Frontal cortex (tissue), 2 donors: ENCODE data around the genes N4BP1 and ZNF423.

DNA sequence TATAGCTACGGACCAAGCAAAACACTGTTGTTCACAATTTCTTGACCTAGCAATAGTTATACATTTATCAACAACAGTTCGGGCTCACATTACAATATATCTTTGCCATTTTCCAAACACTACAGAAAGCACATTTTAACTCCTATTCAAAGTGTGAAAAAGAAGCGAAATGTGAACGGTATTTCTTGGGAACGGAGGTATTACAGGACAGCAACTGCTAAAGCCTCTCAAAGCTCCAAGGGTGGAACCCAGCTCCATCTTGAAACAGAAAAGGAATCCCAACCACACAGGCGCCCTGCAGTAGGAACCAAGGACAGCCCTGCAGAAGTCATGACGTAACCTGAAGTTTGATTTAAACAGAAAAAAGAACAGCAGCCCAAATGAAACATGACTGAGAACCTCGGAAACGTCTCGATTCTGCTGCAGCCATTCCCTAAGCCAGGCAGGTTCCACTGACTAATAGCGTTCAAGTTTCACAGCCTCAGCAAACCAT, 20.3 kb downstream of the SIAH1 start:
- RAMPAGE, long total RNA, result no peak

DNA sequence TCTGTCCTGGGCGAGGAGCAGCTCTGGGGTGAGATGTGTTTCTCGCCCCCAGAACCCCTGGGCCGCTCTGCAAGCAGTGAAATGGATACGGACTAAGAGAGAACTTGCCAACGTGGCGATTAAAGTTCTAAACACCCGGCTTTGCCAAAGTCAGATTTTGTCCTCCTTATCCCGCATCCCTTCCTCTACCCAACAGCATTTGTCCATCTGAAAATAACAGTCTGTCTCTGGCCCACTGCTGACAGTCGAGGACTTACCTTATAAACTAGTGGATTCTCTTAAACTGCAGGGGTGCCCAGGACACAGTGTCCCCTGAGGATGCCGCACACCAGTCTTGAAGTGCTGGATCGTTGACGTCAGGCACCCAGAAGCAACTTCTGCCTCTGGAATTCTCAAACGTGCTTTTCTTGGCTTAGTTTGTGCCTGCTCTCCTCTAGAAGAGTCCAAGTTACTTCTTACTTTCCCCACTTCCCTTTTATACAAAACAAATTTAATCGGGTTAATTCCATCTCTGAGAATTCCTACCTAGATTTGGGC, 1.7 kb upstream of the SIAH1 start:
- RAMPAGE, long total RNA, result no peak

GRCh38 chr16:48405806-48406405, 20.7 kb upstream of the SIAH1 start:
- RAMPAGE, long total RNA, result no peak

DNA sequence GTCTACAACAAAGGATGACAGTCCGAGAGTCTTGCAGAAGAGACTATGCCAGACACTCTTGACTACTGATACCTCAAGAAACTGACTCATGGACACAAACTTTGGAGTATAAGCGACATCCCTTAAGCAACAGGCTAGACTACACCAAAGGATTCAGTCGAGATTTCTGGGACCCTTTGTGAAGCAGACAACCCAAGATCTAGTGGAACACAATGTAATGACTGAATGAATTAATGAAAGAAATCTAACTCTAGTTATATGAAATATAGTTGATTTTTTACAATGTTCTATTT, 22.9 kb downstream of the N4BP1 start:
- RAMPAGE, long total RNA, result no peak

DNA sequence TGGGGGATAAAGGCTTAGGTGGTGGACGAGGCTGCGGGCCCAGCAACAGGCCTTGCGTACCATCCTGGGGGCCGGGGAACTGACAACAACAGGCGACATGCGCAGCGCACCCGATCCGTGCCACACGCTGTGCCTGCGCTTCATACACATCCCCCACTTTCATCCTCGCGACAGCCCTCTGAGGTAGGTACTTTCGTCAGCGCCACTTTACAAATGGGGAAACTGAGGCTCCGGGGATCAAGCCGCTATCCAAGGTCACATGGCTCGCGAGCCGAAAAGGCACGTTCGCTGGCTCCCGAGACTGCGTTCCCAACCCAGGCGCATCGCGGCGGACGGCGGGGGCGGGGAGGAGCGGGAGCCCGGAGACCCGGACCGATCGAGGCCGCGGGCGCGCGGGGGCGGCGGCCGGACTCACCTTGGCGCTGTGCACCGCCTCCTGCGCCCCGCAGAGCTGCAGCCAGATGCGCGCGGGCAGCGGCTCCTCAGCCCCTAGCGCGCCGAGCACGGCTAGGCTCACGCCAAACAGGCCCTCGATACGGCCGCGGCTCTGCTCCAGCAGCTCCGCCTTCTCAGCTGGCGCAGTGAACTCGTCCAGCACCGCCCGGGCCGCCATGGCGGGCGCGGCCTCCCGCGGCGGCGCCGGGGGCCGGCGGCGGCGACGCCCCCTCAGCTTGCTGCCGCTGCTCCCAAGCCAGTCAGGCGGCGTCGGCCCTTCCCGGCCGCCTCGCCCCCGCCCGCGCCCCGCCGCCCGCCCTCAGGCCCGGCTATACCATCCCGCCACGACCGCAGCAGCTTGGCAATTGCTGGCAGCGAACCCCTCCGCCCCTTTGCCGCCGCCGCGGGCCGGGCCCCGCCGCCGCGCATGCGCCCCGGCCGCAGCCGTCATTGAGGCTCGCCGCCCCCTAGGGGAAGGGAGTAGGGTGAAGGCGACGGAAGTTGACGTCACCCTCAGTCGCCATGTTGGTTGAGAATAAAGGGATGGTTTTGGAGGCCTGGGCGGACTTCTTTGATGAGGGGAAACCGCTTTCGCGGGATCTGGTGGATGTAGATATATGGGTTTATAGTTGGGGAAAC, at the start of gene N4BP1:
Gene N4BP1 (minus strand): TSS at position 821 of the 1,074 bp plus-strand sequence.
- RAMPAGE, long total RNA, result no peak

- RAMPAGE, long total RNA, result no peak
Observed at GRCh38 chr16:48611639-48612368, 1.8 kb upstream of the N4BP1 start.

GRCh38 chr16:48621655-48622014, 11.7 kb upstream of the N4BP1 start:
- RAMPAGE, long total RNA, result no peak

GRCh38 chr16:49491520-49492205, 118.1 kb downstream of the C16orf78 start:
- RAMPAGE, long total RNA, result no peak

DNA sequence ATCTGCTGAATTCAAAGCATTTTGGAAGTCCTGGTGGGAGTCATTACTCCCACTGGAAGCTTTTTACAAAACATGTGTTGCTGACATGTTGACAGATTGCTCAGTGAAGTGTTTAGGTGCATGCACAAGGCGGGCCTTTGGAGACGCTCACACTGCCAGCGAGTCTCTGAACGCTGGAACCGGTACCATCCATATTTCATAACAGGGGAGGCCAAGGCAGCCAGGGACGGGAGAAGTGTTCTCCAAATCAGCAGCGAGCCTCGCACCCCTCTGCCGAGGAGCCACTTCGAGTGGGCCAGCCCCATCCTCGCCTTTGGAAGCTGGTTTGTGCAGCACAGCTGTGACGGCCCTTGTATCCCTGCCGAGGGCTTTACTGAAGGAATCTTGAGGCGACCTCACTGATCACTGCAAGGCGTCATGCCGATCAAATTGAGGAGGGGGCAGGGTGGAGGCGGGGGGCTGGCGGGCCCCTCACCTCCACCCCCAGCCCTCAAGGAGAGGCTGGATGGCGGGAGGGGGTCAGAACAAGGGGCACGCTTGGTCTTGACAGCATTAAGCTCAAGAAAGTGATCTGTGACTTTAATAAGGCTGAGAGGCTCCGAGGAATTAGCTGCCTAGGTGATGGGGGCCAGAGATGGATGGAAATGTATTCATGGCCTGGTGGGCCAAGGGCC, 153.7 kb downstream of the ZNF423 start:
- RAMPAGE, long total RNA, result no peak

DNA sequence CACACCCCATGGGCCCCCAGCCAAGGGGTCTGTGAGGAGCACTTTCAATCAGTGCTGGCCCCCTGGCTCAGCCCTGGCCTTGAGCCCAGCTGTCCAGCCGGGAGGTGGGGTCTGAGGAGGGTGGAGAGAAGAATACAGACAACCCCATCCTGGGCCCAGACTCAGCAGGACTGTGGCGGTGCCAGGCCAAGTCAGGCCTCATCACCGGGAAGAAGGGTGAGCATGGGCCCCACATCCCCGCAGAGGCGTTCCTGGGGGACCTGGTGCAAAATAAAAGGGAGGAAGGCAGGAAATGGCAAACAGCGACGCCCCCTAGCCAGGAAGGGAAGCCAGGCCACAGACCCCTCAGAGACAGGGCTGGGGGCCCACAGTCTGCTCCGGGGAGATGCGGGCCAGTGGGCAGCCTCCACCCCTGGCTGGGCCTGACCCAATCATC, 20.7 kb downstream of the ZNF423 start:
- RAMPAGE, long total RNA, result no peak

GRCh38 chr16:49855991-49856443, at the start of gene ZNF423:
Gene ZNF423 (minus strand): TSS chr16:49856112.
- RAMPAGE, long total RNA, result no peak

GRCh38 chr16:50025370-50026117, 519 bp downstream of the CNEP1R1 start:
- RAMPAGE, long total RNA, result no peak

DNA sequence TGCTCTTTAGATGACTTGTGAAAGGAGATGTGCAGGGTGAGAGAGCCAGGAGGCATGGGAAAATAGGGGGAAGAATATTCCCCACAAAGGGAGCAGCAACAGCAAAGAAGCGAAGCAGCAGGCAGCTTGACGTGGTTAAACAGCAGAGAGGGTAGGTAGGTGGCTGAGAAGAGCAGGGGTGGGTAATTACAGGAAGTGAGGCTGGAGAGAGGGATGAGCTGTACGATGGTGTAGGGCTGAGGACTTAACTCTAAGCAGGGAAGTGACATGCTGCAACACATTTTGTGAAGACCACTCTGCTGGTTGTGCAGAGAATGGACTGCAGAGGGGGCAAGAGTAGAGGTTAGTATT, 1.6 kb downstream of the HEATR3 start:
- RAMPAGE, long total RNA, result no peak

DNA sequence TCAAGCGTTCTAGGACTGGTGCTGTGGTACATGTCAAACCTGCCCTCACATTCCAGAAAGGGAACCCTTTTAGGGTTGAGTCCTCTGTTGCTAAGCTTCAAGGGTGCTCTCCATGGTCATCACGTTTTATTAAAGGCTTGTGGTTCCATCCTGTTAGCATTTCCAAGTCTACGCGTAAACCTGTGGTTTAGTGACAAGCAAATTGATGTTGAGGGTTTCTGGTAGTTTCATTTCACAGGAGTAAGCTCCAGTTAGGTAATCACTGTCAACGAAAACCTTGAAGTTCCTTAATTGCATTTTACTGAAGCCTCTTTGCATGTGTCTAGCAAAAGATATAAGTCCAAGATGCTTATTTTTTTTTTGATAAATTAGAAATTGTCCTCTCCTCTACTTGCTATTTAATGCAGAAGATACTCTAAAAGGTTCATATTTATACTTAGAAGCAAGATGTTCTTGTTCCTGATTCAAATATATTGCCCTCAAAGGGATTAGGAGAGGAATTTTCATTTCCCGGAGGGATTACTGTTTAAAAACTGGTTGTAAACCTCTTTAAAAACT, 2.6 kb downstream of the TENT4B start:
- RAMPAGE, long total RNA, result no peak

- RAMPAGE, long total RNA, result no peak
Observed at GRCh38 chr16:50202598-50203232, 49.6 kb downstream of the TENT4B start.

- RAMPAGE, long total RNA, result no peak
Observed at GRCh38 chr16:50281906-50282612, 15.7 kb downstream of the ADCY7 start.

DNA sequence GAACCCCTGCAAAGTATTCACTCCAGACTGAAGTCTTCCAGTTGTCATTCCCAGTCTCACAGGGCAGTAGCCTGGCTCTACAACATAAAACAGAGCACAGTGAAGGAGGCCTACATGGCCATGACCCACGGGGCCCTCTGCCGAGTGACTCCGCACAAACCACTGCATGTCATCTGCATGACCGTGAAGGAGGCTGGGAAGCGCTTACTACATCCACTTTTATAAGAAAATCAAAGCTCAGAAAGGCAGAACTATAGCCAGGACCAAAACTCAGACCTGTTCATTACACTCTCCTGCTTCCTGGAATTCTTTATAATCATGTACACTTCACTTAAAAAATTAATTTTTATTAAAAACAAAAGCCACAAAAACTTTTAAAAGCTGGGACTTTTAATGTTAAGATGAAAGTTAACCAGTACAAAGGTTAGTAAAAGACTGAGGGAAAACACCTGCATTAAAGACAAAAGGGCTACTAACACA, 42.4 kb downstream of the BRD7 start:
- RAMPAGE, long total RNA, result no peak

DNA sequence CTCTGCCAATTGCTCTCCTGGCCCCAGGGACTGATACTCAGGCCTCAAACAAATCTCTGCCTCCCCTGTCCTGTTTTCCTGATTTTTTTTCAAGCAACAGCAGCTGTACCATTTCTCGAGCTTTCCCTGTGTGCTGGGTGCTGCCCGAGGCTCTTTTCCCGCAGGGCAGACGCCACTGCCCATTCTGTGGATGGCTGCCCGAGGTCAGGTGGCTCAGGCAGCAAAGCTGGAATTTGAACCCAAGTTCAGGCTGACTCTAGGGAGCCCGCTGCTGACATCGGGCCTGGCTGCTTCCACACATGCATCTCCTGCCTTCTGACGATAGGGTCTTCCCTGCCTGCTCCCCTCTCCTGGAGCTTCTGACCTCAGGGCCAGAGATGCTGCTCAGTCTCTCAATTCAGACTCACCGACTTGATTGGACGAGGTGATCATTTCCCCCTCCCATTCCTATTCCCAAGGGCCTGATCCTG, 87.2 kb upstream of the NKD1 start:
- RAMPAGE, long total RNA, result no peak

DNA sequence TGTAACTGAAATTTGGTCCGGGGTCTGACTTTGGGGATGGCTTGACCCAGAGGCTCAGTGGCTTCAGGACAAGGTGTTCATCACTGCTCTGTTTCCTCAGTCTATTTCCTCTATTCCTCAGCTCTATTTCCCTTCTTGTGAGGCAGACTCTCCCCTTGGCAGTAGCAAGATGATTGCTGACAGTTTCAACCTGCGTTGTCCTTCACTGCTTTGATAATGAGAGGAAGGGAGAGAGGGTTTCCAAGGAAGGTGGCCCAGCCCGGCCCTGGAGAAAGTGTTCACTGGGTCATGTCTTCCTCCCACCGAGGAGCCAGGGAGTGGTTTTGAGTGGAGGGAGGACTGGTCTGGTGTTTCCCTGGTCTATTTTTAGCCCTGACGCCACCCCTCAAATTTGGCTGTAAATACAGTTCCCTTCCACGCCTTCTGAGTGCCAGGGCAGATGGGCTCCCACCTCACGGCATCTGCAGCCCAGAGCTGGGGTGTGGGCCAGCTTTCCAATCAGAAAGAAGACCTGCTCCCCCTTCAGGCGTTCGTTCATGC, 53.9 kb downstream of the SNX20 start:
- RAMPAGE, long total RNA, result no peak

- RAMPAGE, long total RNA, result no peak
Observed at GRCh38 chr16:50666564-50667084, 14.5 kb downstream of the SNX20 start.